Vein endothelial cell (primary cell): Measurements from ENCODE around the genes ZNF665, PRKCG and LENG1.

DNA sequence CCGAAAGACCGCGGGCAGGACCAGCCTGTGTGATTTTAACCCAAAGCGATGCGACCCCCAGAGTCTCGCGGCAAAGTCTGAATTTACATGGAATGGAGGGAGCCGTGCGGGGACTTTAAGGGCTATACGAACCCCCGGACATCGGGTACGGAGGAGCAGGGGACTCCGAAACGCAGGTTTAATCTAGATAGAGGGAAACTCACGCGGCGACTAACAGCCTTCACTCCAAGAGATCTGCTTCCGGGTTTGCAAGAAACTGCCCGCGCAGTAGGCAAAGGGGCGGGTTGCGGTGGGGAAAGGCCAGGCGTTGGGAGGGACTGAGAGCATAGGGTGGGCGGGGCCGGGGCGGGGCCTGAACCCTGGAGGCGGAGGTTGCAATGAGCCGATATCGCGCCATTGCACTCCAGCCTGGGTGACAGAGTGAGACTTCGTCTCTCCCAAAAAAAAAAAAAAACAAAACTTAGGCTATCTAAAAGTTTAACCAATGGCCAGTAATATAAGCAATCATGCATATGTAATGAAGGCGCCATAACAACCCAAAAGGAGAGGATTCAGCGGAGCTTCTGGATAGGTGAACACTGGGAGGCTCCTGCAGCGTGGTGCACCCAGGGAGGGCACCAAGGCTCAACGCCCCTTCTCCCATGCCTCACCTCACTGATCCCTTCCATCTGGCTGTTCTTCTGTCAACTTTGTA, at the start of gene ZNF665:
ZNF665 (minus strand) TSS at position 250 of the 694 bp plus-strand sequence.
- CAGE, long polyA plus RNA: no peak

DNA sequence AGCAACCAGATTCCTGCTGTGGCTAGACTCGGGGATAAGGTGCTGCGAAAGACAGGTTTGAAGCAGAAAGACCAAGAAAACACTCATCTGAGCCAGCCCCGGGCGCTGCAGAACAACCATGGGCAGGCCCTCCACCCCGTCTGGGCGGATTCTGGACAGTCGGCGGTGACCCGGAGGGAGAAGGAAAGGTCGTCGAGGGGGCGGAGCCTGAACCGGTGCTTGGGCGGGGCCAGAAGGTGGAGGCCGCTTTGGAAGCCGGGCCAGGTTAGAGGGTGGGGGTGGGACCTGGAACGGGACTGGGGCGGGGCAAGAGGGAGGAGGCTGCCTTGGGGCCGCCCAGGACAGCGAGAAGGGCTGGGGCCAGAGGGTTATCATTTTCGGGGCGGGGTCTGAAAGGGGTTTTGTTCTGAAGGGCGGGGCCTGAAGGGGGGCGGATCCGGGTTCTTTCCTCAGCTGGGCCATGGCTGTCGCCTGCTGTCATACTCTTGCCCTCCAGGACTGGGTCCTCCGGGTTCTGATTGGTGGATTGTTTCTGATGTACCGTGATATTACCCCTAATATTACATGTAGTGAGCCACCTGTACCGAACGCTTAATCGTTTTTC, 4.9 kb upstream of the ZNF765 start:
- CAGE, long polyA plus RNA: no peak

GRCh38 chr19:53459506-53459879, 8.0 kb upstream of the ZNF813 start:
- CAGE, long polyA plus RNA: no peak

GRCh38 chr19:53498089-53498765, 30.7 kb downstream of the ZNF813 start:
- CAGE, long polyA plus RNA: no peak

DNA sequence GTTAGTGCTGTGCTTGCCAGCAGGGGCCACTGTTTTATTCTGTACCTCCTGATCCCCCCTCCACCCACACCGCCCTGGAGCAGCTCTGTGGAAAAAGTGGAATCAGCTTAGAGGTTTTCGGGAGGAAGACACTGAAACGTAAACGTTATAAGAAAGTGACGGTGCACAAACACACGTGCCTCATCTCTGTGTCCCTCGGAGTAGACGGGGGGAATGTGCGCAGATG, 33.6 kb upstream of the ZNF331 start:
- CAGE, long polyA plus RNA: no peak

DNA sequence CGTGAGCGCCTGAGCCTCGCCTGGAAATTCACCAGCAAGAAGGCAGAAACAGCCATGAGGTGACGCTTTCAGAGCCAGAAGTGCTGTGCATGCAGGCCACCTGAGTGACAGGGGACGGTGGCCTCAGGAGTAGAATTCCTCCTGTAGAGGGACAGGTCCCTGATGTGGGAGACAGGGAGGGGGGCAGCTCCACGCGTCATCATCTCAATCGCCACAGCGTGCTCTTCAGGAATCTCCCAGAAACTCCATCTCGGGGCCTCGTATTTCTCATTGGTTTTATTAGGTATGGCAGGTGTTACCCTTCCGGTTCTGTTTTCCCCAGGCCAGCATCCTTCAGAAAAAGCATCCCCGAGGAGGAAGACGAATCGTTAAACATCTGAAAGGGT, 942 bp downstream of the ZNF331 start:
- CAGE, long polyA plus RNA: no peak

GRCh38 chr19:53557583-53557782, 19.5 kb downstream of the ZNF331 start:
- CAGE, long polyA plus RNA: no peak

- CAGE, long polyA plus RNA: no peak
Measured at GRCh38 chr19:53562949-53563263, 25.0 kb downstream of the ZNF331 start.

DNA sequence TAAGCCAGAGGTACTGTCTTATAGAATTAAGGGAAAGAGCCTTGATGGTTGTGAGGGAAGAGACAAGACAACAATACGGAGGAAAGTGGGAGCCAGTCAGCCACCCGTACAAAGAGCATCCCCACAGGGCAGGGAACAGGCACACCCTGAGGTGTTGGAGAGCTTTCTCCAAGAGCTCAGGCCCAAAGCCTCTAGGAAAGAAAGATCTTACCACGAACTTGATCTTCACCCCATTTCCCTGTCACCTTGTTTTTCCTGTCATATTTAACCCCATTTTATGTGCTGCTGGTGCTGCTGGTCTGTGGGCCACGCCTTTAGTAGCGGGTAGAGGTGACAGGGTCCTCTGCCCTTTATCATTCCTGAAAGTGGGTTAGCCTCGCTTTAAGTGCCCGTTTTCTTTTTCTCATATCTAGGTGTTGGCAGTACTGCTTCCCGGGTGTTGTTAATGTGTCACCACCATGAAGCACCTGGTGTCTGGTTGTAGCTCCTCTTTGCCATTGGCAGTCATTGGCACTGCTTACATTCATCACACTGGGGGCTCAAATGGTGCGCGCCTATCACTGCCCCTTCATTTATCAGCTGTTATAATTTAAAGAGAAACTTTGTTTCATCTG, 36.4 kb downstream of the ZNF331 start:
- CAGE, long polyA plus RNA: no peak

DNA sequence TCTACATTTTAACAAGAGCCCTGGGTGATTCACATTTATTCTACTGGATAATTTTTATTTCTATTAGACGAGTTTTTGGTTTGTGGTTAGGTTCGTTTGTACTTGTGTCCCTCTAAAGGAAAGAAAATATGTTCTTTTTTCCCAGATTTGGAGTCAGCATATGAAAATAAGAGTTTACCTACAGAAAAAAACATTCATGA, 38.5 kb downstream of the ZNF331 start:
- CAGE, long polyA plus RNA: no peak

- CAGE, long polyA plus RNA: no peak
Measured at GRCh38 chr19:53600053-53600956, 31.5 kb upstream of the DPRX start.

DNA sequence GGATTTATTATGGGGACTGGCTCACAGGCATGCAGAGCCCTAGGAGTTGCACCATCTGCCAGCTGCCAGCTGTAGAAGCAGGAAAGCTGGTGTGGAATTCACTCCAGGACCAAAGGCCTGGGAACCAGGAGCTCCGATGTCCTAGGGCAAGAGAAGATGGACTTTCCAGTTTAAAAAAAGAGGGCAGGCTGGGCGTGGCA, 6.6 kb upstream of the NLRP12 start:
- CAGE, long polyA plus RNA: no peak

- CAGE, long polyA plus RNA: no peak
Measured at GRCh38 chr19:53882093-53882589, at the start of gene PRKCG. Gene PRKCG (plus strand): TSS chr19:53882197.

- CAGE, long polyA plus RNA: no peak
Measured at GRCh38 chr19:53942031-53942931, 20.5 kb upstream of the CACNG8 start.

DNA sequence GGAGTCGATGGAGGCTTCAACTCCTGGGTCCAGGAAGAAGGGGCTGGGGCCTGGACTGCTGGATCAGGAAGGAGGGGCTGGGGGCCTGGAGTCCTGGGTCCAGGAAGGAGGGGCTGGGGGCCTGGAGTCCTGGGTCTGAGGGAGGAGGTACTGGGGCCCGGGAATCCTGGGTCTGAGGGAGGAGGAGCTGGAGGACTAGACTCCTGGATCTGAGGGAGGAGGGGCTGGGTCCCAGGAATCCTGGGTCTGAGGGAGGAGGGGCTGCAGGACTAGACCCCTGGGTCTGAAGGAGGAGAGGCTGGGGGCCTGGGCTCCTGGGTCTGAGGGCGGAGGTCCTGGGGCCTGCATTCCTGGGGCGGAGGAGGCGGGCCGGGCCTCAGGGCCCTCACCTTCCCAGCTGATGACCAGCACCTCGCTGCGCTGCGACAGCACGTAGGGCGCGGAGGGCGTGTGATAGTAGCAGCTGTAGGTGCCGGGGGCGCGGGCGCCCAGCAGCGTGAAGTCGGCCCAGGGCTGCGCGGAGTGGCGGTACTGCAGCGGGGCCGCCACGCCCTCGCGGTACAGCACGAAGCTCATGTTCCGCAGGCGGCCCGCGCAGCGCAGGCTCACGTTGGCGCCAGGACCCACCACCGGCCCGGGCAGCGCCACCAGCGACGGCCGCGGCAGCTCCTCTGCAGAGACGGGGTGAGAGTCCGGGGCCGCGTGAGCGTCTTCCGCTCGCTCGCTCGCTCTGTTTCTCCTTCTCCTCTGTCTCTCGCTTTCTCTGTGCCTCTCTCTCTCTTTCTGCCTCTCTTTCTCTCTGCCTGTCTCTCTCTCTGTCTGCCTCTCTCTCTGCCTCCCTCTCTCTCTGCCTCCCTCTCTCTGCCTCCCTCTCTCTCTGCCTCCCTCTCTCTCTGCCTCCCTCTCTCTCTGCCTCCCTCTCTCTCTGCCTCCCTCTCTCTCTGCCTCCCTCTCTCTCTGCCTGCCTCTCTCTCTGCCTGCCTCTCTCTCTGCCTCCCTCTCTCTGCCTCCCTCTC, 4.8 kb downstream of the OSCAR start:
- CAGE, long polyA plus RNA: no peak

- CAGE, long polyA plus RNA: no peak
Measured at GRCh38 chr19:54096499-54097197, 4.0 kb downstream of the OSCAR start.

- CAGE, long polyA plus RNA: no peak
Measured at GRCh38 chr19:54102964-54103690, 472 bp downstream of the NDUFA3 start.

DNA sequence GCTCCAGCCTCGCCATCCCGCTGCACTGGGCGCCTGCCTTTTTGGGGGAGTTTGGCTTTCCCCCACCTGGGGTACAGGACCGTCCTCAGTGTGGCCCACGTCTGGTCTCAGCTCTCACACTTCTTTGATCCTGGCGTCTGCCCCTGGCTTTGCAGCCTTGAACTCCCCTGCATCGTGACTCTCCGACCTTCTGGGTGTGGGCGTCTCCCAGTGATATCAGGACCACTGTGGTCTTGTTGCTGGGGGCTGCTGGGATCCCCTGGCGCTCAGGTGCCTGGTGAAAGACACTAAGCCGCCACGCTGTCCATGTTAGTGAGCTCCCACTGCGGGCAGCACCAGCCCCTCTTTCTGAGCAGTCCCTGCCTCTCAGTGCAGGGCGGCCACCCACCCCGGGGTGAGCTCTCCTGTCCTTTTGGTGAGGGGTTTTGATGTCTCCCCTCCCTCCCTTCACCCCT, 1.2 kb downstream of the CNOT3 start:
- CAGE, long polyA plus RNA: no peak

DNA sequence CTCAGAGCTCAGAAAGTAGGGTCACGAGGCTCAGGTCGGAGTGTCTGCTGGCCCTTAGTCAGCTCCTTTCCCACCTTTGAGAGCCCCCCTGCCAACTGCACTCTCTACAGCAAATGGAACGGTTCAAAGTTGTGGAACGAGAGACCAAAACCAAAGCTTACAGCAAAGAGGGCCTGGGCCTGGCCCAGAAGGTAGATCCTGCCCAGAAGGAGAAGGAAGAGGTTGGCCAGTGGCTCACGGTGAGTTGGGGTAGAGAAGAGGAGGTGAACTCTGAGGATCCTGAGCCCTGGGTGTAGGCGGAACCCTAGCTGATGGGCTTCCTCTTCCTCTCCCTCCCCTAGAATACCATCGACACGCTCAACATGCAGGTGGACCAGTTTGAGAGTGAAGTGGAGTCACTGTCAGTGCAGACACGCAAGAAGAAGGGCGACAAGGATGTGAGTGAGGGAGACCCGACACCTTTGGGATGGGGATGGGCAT, 6.4 kb downstream of the CNOT3 start:
- CAGE, long polyA plus RNA: no peak

- CAGE, long polyA plus RNA: no peak
Measured at GRCh38 chr19:54159234-54160440, at the start of gene LENG1. Gene LENG1 (minus strand): TSS chr19:54159721.